A172 (cell line): Measurements from ENCODE around the genes UBQLN2 and EDA2R.

DNA sequence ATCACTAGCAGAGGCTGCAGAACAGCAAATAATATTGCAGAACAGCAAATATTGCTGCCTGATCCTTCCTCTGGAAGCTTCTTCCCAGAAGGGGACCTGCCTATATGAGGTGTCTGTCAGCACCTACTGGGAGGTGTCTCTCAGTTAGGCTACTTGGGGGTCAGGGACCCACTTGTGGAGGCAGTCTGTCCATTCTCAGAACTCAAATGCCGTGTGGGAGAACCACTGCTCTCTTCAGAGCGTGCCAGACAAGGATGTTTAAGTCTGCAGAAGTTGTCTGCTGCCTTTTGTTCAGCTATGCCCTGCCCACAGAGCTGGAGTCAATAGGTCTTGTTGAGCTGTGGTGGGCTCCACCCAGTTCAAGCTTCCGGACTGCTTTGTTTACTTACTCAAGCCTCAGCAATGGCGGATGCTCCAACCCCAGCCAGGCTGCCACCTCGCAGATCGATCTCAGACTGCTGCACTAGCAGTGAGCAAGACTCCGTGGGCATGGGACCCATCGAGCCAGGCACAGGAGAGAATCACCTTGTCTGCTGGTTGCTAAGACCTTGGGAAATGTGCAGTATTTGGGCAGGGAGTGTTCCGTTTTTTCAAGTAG, 68.6 kb upstream of the UBQLN2 start:
- RAMPAGE, long total RNA = no peak

DNA sequence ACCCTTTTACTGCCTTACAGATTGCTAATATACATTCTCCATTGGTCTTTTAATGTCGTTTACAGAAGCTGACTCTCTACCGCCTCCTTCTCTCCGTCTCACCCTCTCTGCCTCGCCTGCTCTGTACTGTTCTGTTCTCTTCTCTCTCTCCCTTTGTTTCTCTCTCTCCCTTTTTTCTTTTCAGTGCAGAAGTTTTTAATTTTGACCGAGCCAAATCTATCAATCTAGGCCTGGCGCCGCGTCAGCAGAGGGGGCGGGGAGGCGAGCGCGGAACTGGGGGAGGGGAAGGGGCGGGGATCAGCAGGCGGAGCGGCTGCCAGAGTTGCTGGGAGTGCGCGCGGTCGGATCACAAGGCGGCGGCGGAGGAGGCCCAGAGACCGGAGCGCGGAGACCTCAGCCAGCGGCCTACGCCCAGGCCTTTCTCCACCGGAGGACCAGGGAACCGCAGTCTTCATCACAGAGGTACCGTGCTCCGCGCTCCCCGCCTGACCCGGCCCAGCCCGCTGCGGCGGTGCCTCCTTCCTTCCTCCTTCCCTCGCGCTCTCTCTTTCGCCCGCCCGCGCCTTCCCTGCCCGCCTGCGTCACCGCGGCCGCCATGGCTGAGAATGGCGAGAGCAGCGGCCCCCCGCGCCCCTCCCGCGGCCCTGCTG, at the start of gene UBQLN2:
UBQLN2 (plus strand) TSS at position 349 of the 650 bp plus-strand sequence.
- RAMPAGE, long total RNA = start-site peak on the plus strand centred at position 326 of the sequence, 52 bp wide, 13 and 33 reads in 2 replicates

- RAMPAGE, long total RNA = no peak
Observed at GRCh38 chrX:56994152-56995026, 952 bp downstream of the SPIN3 start.

- RAMPAGE, long total RNA = no peak
Observed at GRCh38 chrX:57089409-57090168, 31.8 kb downstream of the SPIN2B start.

DNA sequence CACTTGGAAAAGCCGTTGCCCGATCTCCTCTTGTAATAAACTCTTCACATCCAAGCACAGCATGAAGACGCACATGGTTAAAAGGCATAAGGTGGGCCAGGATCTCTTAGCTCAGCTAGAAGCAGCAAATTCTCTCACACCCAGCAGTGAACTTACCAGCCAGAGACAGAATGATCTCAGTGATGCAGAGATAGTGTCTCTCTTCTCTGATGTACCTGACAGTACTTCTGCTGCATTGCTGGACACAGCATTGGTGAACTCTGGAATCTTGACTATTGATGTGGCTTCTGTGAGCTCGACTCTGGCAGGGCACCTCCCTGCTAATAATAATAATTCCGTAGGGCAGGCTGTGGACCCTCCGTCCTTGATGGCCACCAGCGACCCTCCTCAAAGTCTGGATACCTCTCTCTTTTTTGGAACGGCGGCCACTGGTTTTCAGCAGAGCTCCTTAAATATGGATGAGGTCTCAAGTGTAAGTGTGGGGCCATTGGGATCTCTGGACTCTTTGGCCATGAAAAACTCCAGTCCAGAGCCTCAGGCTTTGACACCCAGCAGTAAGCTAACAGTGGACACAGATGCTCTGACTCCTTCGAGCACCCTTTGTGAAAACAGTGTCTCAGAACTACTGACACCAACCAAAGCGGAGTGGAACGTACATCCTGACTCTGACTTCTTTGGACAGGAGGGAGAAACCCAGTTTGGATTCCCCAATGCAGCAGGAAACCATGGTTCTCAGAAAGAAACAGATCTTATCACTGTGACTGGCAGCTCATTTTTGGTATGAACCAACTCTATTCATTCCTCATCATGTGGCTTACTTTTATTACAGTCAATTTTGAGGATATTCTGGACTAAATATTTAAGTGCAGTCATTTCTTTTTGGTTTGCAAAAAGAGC, 2.1 kb downstream of the ZXDB start:
- RAMPAGE, long total RNA = no peak

GRCh38 chrX:62964157-62964383, 387.1 kb downstream of the SPIN4 start:
- RAMPAGE, long total RNA = no peak

DNA sequence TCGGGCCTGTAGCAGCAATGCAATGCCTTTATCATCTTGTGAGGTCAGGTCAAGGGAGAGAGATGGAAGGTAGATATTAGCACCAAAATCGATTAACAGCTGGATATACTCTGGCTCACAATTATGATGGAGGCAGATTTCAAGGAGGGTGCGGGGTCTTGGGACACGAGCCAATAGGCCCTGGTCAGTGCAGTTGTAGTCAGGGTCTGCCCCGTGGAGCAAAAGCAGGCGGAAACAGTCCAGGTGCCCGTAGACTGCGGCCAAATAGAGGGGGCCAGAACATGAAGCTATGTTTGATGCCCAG, 5.6 kb downstream of the ASB12 start:
- RAMPAGE, long total RNA = no peak

DNA sequence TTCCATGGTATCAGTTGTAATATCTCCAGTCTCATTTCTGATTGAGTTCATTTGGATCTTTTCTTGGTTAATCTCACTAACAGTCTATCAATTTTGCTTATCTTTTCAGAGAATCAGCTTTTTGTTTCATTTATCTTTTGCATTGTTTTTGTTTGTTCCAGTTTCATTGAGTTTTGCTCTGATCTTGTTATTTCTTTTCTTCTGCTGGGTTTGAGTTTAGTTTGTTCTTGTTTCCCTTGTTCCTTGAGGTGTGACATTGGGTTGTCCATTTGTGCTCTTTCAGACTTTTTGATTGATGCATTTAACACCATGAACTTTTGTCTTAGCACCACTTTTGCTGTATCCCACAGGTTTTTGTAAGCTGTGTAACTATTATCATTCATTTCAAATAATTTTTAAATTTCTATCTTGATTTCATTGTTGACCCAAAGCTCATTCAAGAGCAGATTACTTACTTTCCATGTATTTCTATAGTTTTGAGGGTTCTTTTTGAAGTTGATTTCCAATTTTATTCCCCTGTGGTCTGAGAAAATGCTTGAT, 45.0 kb downstream of the ZC4H2 start:
- RAMPAGE, long total RNA = no peak

DNA sequence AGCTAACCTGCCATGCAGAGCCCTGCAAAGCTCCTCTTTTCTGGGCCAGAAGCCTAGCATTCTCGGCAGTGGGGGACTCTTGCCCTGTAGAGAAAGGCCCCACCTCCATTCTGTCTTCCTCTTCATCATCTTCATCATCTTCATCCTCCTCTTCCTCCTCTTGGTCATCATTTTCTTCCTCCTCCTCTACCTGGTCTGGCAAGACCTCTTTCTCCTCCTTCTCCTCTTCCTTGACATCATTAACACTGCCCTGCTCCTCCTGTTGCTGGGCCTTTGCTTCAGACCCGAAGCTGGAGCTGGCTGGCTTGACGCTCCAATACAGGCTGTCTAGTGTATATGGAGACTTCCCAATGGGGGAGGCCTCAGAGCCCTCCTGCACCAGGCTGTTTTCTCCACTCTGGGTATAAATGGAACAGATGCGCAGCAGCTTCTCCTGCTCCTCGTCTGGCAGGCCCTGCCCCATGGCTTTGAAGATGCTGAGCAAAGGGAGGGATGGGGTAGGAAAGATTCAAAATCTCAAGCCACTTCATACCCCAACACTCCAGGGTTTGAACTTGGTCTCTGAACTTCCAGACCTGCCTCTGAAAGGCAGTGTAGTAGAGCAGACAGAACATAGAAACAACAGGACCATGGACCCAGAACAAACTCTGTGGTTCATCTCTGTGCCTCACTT, 16.5 kb downstream of the LAS1L start:
- RAMPAGE, long total RNA = no peak

DNA sequence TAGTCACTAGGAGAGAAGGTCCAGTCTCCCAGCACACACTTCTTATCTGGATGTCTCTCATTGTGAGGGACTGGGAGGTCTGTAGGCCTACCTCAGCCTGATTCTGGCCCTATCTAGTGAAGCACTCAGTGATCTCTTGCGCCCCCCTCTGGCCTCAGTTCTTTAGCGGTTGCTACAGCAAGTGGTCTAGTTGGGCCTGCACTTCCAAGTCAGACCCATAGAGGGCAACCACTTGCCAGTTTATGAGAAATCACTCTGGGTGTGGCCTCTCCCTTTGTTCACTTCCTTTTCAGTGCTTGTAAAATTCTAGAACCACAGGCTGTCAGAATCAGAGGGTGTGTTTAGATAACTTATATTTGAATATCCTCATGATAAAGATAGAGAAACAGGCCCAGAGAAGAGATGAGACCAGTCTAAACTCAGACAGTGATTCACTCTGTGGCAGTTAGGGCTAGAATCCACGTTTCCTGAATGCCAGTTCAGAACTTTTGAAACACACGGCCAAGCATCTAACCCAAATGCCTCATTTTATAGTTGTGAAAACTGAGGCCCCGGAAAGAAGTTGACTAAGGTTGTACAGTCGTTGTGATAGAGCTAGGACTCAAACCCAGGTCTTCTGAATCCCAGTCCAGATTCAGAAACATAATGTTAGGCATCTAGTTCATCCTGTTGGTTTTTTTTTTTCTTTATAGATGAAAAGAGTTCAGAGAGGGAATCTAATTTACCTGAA, 61.0 kb upstream of the LAS1L start:
- RAMPAGE, long total RNA = no peak

DNA sequence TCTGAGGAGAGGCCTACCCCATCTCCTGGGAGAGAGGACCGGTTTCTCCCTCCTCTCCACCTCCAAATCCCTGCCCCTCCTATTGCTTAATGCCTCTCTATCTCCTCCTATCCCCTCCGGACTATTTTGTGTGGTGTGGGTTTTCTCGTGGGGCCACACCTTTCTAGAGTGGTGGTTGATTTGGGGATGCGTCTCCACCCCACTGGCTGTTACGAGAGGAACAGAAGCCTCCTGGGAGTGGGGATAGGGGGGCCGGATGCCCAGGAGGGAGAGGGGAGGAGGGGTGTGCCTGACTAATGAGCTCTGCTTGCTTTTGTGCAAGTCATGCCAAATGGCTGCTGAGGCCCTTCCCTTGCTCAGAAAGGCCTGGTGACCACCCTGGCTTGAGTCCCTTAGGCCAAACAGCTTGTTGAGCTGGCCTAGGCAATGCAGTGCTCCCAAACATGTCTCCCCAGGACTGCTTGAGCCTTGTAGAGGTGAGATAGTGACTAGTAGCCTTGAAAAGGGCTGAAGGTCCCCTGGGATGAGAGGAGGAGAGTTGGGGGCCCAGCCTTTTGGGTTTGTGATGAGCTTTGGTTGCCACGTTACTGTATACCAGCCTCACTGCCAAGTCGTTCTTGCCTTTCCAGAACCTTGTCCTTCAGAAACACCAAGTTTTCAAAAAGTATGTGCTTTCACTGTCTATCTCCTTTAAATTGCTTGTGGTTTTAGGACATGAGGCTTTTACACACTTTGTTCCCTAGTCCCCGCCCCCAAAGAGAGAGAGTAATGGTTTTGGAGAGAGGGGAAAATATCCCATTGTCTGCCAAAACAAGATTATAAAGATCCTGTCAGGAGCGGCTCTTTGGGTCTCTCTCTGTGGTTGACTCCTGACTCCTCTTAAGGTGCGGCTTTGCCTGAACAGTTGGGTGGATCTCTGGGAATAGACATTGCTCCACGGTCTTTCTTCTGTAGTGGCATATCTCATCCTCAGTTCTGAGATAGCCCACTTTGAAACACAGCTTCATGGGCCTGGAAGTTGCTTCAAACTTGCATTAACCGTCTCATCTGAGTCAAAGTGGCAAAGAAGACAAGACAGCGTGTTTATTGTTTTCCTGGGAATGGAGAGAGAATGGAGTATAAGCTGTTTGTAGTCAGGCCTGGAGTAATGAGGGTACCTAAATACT, 1.4 kb downstream of the MSN start:
- RAMPAGE, long total RNA = no peak

DNA sequence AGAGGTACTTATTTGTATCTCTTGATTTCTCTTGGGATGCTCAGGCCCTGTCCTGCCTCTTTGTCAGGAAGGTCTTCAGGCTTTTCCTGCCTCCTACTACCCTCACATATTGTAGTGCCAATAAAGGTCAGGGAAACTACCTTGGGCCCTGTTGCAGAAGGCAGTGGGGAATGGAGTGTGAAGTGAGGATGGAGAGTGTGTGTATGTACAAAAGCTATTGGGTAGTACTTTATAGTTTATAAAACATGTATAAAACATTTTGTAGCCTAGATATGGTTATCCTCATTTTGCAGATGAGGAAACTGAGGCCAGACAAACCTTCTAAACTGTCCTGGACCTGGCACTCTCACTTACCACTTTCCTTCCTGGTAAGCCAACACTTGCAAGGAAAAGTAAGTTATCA, 74.8 kb downstream of the MSN start:
- RAMPAGE, long total RNA = no peak

DNA sequence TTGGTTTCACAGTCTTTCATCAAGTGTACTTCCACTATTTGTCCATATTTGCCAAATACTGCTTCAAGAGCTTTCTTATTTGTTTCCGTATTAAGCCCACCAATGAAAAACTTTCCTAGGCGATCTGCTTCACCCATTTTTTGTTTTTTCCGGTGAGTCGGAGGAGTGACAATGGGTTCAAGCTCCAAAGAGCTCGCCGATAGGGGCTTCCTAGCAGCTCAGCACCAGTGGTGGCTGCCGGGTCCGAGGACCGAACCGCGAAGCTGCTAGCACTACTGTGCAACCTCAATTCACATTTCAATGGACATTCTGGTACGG, 82.9 kb downstream of the VSIG4 start:
- RAMPAGE, long total RNA = no peak

GRCh38 chrX:66019808-66020619, 19.9 kb downstream of the VSIG4 start:
- RAMPAGE, long total RNA = no peak

DNA sequence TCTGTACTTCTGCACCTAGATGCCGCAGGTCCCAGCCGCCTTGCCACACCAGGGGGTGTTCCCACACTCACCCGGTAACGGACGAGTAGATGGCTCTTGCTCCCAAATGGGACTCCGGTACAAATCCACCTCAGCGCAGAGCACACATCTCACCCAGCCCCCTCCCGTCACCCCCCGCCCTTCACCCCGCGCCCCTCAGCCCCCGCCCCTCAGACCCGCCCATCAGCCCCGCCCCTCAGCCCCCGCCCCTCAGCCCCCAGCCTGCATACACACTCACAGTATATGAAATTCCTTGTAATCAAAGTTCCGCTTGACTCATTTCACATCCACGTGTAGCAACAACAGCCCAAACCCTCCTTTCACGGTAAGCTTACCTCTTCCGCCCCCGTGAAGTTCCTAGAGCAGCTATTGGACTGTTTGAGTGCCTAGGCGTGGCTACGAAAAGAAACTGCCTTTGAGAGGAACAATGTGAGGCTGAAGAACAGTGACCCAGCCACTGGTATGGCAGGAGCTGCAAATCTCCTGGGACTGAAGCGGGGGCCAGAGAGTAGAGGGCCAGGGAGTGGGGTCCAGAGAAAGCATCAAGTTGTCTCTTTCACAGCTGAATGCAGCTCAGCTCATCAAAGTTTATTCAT, at the start of gene EDA2R:
EDA2R (minus strand) TSS at position 155 of the 635 bp plus-strand sequence.
- RAMPAGE, long total RNA = start-site peak on the minus strand centred at position 133 of the sequence, 59 bp wide, 33 and 34 reads in 2 replicates

DNA sequence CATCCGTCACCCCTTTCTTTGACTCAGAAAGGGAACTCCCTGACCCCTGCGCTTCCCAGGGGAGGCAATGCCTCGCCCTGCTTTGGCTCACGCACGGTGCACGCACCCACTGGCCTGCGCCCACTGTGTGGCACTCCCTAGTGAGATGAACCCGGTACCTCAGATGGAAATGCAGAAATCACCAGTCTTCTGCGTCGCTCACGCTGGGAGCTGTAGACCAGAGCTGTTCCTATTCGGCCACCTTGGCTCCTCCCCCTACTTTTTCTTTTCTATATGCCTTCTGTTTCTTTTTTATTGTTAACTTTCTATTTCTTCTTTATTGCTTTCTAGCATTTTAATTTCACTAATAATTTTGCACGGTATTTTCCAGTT, 291.7 kb upstream of the EDA2R start:
- RAMPAGE, long total RNA = no peak

GRCh38 chrX:67563444-67564052, 19.7 kb downstream of the AR start:
- RAMPAGE, long total RNA = no peak

DNA sequence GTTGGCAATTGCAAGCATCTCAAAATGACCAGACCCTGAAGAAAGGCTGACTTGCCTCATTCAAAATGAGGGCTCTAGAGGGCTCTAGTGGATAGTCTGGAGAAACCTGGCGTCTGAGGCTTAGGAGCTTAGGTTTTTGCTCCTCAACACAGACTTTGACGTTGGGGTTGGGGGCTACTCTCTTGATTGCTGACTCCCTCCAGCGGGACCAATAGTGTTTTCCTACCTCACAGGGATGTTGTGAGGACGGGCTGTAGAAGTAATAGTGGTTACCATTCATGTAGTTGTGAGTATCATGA, 150.8 kb downstream of the AR start:
- RAMPAGE, long total RNA = no peak

DNA sequence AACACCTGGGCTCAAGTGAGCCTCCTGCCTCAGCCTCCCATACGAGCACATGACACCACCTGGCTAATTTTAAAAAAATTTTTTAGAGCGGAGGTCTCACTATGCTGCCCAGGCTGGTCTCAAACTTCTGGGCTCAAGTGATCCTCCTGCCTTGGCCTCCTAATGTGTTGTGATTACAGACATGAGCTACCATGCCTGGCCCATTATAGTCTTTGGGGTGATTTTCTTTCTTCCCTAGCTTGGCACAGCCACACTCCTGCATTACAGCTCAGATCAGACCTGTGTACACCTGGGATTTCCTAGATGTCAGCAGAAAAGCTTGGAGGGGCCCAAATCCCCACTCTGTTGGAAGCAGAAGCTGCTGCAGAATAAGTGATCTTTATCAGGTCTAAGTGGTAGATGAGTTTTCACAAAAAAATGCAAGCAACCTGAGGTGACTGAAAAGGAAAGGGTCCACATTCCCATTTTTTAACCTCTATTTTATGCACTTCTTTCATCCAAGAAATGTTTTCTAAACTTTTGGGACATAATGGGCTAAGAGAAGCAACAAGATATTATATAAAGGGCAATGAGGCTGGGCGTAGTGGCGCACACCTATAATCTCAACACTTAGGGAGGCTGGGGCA, 27.9 kb downstream of the OPHN1 start:
- RAMPAGE, long total RNA = no peak

DNA sequence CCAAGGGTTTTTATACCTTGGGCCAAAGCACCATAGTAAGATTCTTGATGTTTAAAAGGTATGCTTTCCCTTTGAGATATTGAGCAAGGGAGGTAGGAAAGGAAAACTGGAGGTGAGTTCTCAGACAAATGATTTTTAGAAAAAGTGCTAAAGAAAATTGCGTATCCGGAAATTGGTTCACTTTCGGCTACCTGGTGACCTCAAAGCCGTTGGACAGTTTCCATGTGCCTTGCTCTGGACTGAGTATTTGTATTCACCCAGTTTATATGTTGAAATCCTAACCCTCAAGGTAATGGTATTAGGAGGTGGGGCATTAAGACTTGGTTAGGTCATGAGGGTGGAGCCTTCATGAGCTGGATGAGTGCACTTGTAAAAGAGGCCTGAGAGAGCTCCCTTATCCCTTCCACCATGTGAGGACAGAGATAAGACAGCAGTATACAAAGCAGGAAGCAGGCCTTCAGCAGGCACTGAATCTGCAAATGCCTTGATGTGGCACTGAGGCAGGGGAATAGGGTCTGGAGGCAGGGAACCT, 5.2 kb upstream of the OPHN1 start:
- RAMPAGE, long total RNA = no peak